ENCODE data around the genes TESK1 and SPAAR.

DNA sequence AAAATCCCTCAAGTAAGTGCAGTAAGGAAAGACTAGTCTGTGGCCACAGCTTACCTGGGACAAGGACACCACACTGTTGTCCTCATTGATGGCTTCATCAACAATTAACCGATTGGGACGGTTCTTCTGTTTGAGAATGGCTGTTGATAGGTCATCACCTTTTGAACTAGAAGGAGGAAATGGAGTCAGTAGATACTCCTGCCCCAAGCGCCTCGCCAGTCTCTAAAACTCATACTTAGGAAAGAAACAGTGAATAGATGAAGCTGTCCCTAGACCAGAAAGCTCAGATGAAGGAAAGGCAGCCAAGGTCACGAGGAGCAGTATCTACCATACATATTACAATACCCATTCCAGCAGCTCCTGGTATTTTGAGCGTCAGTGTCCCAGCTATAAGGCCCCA, 4.2 kb downstream of the VCP start:
- RRBS: no CpG with 5 or more reads among the region's 6 CpGs

DNA sequence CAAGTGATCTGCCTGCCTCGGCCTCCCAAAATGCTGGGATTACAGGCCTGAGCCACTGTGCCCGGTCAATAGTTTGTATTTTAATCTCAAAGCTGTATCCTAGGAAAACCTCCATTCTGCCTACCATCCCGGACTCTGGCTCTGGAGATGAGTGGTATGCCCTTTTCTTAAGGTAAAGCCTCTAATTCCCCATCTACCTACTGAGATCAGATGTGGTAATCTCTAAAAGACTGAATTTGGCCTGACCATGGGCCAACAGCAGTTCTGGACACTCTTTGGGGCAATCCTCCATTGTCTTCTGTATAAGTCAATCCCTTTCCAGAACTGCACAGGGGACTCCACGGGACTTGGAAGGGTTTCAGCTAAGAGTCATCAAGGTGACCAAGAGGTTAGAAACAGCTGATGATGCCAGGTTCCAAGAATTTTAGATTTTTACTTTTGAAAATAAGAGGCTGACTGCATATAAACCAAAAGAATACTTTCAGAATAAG, 1.7 kb downstream of the VCP start:
- RRBS: no CpG with 5 or more reads among the region's 4 CpGs

- RRBS: no CpG with 5 or more reads among the region's 9 CpGs
These were observed 753 bp downstream of the FANCG start for GRCh38 chr9:35078975-35079402.

GRCh38 chr9:35263785-35264177, 102.0 kb downstream of the UNC13B start:
- RRBS: no CpG with 5 or more reads among the region's 1 CpG

- RRBS: no CpG with 5 or more reads among the region's 1 CpG
These were observed 26.5 kb downstream of the RUSC2 start for GRCh38 chr9:35516305-35516824.

DNA sequence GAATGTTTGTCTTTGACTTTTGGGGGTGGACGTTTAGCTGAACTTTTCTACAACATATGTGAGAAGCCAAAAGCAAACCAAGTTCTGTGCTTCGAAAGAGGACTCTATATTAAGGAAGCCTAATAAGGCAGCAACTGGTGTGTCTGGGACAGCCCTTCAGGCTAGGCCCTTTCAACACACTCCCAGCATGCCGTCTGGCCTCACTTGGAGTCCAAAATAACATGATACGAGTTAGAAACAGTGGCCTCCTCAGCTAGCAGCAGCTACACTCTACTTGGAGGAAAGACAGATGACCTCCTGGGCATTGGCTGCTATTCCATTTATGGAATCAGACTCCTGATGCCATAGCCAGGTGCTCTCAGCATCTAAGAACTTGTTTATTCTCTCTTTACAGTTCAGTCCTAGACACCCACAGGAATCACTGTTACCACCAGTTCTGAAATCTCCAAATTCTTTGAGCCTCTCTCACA, 31.7 kb downstream of the RUSC2 start:
- RRBS: no CpG with 5 or more reads among the region's 4 CpGs

- RRBS: no CpG with 5 or more reads among the region's 16 CpGs
These were observed 1.6 kb upstream of the TESK1 start for GRCh38 chr9:35603485-35603916.

- RRBS: under 1% methylated on average over 7 of the region's 45 CpGs
These were observed 715 bp upstream of the TESK1 start for GRCh38 chr9:35604104-35604990.

- RRBS: under 1% methylated on average over 39 of the region's 78 CpGs
These were observed at the start of gene TESK1 for GRCh38 chr9:35604991-35605675. Gene TESK1, plus strand, starts transcription at chr9:35605262.

DNA sequence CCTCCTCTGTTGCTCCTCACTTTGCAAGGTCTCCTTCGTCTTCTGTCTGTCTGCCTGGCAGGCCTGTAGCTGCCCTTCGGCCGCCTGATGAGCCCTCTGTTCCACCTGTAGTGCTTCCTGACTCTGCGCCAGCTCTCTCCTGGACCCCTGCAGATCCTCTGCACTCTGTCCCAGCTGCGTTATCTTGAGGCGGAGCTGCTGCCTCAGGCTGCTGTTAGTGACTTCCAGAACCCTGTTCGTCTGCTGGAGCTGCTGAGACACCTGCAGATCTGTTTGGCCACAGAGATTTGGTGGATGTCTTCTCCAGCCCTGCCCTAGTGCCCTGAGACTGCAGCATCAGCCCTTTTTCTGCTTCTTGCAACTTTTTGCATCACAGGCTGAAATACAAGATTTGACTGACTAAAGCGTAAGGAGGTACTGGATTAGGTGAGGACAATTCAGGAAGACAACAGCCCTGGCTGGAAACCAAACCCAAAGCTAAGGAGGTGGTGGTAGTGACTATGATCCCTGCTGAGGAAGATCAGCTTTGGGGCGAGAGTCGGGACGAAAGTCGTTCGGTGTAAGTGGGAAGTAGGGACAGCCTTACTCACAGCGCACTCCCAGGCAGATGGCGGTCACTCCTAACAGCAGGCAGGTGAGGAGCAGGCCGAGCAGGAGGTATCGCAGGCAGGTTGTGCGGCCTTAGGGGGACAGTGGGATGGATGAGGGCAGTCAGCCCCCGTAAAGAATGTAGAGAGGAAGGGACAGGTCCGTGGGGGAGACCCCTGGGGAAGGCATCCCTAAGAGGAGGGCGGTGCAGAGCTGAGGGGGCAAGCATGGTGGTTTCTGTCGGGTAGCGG, 2.0 kb downstream of the CD72 start:
- RRBS: no CpG with 5 or more reads among the region's 23 CpGs

DNA sequence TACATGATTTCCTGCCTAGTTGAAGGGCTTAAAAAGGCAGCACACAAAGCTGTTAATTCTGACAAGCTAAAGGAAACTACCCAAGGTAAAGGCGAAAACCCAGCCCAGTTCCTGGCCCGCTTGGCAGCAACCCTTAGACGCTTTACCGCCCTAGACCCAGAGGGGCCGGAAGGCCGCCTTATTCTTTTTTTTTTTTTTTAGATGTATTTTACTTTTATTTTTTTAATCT, 12.0 kb downstream of the SIT1 start:
- RRBS: no CpG with 5 or more reads among the region's 6 CpGs

DNA sequence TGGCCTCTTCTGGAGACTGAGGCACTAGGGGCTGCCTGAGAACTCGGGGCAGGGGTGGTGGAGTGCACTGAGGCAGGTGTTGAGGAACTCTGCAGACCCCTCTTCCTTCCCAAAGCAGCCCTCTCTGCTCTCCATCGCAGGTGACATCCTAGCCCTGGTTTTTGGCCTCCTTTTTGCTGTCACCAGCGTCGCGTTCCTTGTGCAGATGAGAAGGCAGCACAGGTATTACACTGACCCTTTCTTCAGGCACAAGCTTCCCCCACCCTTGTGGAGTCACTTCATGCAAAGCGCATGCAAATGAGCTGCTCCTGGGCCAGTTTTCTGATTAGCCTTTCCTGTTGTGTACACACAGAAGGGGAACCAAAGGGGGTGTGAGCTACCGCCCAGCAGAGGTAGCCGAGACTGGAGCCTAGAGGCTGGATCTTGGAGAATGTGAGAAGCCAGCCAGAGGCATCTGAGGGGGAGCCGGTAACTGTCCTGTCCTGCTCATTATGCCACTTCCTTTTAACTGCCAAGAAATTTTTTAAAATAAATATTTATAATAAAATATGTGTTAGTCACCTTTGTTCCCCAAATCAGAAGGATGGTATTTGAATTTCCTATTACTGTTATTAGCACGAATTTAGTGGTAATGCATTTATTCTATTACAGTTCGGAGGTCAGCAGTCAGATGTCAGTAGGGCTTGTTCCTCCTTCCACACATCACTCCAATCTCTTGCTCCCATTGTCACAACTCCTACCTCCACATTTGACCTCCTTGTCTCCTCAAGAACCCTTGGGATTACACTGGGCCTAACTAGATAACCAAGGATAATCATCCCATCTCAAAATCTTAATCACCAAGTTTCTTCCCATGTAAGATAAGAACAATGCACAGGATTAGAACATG, 7.1 kb downstream of the CA9 start:
- RRBS: no CpG with 5 or more reads among the region's 11 CpGs

GRCh38 chr9:35684219-35685209, 5.2 kb downstream of the TPM2 start:
- RRBS: no CpG with 5 or more reads among the region's 18 CpGs

DNA sequence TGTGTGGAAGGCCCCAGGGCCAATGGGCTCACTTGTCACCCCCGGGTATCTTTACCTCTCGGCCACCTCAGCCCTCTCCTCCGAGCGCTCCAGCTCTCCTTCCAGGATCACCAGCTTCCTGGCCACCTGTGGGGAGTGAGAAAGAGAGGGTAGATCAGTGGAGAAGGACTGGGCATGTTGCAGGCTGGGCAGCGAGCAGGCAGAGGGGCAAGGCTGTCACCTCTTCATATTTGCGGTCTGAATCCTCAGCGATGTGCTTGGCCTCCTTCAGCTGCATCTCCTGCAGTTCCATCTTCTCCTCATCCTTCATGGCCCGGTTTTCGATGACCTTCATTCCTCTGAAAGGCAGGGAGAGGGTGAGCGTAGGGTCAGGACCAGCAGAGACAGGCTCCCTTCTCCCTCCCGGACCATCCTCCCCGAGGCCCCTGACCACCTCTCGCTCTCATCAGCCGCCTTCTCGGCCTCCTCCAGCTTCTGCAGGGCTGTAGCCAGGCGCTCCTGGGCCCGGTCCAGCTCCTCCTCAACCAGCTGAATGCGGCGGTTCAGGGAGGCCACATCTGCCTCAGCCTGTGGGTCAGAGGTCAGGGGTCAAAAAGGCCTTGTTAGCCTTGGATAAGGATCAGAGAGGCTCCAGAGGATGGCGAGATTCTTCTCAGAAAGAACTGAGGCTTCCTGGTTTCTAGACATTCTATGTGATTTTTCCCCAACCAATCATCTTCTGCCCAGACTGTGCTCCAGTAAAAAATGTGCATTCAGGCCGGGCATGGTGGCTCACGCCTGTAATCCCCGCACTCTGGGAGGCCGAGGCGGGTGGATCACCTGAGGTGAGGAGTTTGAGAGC, 4.3 kb downstream of the TPM2 start:
- RRBS: 98% methylated on average over 3 of the region's 25 CpGs

DNA sequence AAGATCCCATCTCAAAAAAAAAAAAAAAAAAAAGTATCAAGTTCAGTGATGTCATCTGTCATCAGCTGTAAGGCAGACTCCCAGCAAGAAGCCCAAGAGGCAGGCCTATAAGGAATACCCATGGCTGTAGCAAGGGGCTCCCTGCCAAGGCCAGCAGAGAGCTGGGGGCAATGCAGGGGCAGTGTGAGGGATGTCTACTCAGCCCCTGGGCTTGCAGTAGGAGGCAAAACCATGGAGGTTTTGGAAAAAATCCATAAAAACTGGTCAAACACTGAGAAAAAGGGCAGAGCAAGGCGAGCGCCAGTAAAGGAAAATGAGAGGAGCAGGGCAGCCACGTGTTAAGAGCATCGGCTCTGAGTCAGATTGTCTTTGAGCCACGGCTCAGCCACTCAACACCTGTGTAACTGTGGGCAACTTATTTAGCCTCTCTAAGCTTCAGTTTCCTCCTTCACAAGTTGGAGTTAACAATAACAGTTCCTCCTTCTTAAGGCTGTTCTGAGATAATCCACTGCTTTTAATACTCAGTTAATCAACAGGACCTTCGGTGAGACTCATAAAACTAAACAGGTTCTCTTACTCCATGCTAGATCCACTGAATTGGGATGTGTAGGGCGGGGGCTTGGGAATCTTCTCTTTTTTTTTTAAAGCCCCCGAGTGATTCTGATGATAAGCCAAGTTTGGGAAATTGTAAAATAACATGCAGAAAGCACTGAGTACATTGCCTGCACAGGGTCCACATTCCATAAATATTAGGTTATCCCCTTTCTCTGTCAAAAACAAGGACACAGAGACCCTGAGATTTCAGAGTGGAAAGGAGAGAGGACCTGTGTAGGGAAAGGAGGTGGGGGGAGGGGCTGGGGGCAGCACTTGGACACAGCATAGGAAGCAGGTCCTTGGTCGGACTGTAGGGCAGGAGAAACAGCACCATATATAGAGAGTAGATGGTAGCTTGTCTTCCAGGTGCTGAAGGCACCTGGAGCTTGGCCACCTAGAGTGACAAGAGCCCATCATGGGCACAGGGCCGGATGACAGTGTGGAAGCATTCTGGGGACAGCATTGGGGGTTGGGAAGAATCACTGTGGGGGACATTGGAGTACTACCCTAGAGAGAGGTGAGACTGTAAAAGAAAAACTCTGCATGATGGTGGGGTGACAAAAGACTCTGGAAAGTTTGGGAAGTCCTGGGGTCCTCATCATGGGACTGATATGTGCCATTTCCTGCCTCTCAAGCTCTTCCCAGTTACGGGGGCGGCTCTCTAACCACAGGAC, 2.7 kb downstream of the TPM2 start:
- RRBS: no CpG with 5 or more reads among the region's 12 CpGs

GRCh38 chr9:35719163-35719540, 12.8 kb downstream of the TLN1 start:
- RRBS: no CpG with 5 or more reads among the region's 9 CpGs

DNA sequence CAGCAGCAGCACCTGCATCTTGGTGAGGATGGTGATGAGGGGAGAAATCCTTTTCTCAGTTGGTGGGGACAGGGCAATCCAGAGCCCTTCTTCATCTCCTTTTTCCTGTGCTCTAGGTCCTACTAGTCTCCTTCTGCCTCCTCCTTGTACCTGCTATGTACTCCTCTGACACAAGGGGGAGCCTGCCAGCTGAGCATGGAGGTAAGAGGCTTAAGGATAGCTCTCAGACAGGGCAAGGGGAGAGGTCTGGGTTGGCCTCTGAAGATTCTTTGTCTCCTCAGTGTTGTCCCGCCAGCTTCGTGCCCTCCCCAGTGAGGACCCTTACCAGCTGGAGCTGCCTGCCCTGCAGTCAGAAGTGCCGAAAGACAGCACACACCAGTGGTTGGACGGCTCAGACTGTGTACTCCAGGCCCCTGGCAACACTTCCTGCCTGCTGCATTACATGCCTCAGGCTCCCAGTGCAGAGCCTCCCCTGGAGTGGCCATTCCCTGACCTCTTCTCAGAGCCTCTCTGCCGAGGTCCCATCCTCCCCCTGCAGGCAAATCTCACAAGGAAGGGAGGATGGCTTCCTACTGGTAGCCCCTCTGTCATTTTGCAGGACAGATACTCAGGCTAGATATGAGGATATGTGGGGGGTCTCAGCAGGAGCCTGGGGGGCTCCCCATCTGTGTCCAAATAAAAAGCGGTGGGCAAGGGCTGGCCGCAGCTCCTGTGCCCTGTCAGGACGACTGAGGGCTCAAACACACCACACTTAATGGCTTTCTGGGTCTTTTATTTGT, 3.8 kb downstream of the CREB3 start:
- RRBS: no CpG with 5 or more reads among the region's 8 CpGs

GRCh38 chr9:35790195-35791025, 981 bp upstream of the NPR2 start:
- RRBS: no CpG with 5 or more reads among the region's 27 CpGs

- RRBS: no CpG with 5 or more reads among the region's 4 CpGs
These were observed 7.5 kb downstream of the NPR2 start for GRCh38 chr9:35798833-35799331.

- RRBS: no CpG with 5 or more reads among the region's 16 CpGs
These were observed at the start of gene SPAAR for GRCh38 chr9:35909067-35909750. Gene SPAAR, plus strand, starts transcription at chr9:35909490.

All from skeletal muscle cell (primary cell).